Metanephros (tissue), 2 donors: ENCODE data around the gene F8A3.

DNA sequence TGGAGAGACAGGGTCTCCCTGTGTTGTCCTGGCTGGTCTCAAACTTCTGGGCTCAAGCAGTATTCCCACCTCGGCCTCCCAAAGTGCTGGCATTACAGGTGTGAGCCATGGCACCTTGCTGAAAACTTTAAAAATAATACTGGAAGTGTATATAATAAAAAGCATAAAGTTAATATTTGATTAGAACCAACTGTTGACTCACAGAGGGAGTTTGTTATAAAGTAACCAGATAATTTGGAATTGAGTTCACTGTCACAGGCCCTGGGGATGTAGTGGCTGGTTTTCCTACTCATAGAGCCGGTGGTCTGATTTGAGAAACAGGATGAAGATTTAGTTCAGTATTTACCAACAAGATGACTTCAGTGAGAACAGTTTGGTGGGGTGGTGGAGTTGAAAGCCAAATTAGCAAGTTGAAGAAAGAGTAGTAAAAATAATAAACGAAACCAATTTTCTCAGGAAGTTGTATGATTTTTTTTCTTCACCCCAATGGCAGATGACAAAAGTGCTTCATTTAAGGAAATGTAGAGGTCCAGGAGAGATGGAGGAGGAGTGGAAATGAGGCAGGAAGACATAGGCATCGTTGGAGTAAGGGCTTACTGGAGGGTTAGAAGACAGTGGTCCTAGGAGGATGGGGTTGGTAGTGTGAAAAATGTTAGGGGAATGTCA lies 17.8 kb downstream of the CMC4 start:
- RAMPAGE, long total RNA: no peak

- RAMPAGE, long total RNA: no peak
Observed at GRCh38 chrX:155458484-155458971, at the start of gene F8A3. TSS of gene F8A3 (minus strand) at chrX:155458620.

- RAMPAGE, long total RNA: no peak
Observed at GRCh38 chrX:155632289-155633246, 19.8 kb upstream of the TMLHE start.

DNA sequence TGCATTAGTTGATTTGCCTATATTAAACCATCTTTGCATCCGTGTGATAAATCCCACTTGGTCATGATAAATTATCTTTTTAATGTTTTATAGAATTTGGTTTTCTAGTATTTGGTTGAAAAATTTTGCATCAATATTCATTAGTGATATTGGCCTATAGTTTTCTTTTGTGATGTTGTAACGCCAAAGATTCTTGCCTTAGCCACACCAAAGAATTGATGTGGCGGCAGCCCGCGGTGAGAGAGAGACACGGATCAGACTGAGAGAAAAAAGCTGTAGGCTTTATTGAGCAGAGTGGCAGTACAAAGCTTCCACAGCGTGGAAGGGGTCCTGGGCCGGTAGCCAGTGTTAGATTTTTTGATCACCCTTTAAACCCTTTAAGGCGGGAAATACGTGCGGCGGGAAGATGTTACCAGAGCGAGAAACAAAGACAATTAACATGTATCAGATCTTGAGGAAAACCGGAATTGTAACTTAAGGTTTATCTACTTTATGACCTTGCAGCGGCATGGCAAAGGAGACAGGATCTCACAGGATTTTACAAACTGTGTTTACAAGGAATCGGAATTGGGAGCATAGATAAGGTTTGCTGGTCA lies 28.6 kb upstream of the TMLHE start:
- RAMPAGE, long total RNA: no peak